Keratinocyte (primary cell): ENCODE results near the gene CDC123.

DNA sequence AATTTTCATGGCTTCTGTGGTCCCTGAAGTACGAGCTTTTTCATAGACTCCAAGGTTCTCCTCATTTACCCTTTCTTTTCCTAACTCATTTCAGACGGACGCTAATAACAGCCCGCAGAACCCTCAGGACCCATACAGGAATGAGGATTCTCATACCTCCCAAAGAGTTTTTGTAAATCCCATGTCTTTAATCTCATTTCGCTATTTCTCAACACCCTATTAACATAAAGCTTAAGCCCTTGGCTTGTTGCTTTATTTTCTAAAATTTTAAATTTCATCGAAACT is 28.8 kb downstream of the CELF2 start:
CAGE:
- cytosol, long polyA minus RNA: no peak
- cytosol, long polyA plus RNA: no peak
- long polyA plus RNA: no peak
- nucleus, long polyA minus RNA: no peak
- nucleus, long polyA plus RNA: no peak

GRCh38 chr10:11070235-11070910 is 52.7 kb downstream of the CELF2 start:
CAGE:
- cytosol, long polyA minus RNA: no peak
- cytosol, long polyA plus RNA: no peak
- long polyA plus RNA: no peak
- nucleus, long polyA minus RNA: no peak
- nucleus, long polyA plus RNA: no peak

CAGE:
- cytosol, long polyA minus RNA: no peak
- cytosol, long polyA plus RNA: no peak
- long polyA plus RNA: no peak
- nucleus, long polyA minus RNA: no peak
- nucleus, long polyA plus RNA: no peak
Measured at GRCh38 chr10:11164668-11165599, 147.3 kb downstream of the CELF2 start.

DNA sequence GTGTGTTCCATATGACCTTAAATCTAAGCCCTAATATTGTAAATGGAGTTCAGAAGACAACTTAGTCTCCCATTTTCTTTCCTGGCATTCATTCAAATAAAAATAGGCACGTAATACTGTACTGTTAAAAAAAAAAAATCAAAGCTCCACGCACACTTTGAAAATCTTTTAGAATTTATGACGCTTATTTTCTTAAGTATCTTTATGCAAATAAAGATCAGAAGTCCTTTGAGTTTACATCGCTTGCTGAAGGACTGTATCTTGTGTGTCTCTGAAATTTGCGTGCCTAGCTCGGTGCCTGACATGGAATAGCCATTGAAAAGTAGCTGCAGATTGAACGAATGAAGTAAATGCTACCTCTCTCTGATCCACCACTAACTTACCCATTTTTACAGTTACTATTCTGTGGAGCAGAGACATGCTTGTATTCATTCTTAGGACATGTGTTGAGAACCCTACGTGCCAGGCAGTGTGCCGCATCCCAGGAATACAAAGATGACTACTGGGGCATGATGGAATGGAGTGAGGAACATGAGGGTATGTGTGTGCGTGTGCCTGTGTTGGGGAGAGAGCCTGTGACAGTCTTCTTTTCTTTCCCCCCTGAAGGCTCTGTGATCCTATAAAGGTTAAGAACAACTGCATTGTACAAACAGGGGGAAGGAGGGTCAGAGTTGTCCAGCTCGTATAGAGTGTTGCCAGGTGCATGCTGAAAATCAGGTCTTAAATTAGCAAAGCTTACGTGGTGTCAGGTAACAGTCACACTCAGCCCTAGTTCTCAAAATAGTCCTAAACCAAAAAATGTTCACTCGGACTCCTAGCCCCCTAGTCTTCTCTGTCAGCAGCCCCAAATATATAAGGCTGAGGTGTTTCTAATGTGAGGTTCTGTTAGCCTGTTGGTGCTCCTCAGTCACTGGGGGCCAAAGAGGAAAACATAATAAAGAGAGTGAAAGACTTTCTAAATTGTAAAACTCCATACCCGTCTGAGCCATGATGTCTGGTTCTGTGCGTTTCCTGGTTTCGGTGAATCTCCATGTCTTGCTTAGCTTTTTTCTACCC is 161.8 kb downstream of the CELF2 start:
CAGE:
- cytosol, long polyA minus RNA: no peak
- cytosol, long polyA plus RNA: no peak
- long polyA plus RNA: no peak
- nucleus, long polyA minus RNA: no peak
- nucleus, long polyA plus RNA: no peak

GRCh38 chr10:11193687-11194083 is 176.0 kb downstream of the CELF2 start:
CAGE:
- cytosol, long polyA minus RNA: no peak
- cytosol, long polyA plus RNA: no peak
- long polyA plus RNA: no peak
- nucleus, long polyA minus RNA: no peak
- nucleus, long polyA plus RNA: no peak

DNA sequence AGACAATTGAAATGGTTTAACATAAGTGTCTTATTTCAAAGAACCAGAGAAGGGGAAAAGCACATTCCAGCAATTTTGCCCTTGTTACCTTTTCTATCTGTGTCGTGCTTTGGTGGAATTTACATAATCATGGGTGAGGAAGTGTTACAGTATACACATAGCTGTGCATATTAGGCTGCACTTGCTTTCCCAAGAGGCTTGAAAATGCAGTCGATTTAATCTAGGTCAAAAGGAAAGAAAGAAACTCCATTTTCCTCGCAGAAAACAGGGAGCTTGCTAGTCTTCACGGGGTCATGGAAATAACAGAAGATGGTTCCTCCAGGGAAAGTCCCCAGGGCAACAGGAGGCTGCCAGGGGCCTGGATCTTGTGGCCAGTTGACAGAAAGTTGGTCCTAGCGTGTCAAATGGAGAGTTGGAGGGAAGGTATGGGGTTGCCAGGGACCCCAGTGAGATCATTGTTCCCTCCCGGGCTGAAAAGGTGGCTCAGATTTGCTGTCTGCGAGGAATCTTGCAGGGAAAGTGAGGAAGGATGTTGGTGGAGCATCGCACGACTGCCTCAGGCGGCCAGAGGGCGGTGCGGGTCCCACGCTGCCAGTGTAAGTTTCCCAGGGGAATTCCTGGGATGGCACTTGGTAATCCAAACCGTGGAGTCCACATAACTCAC is 189.5 kb downstream of the CELF2 start:
CAGE:
- cytosol, long polyA minus RNA: no peak
- cytosol, long polyA plus RNA: no peak
- long polyA plus RNA: no peak
- nucleus, long polyA minus RNA: no peak
- nucleus, long polyA plus RNA: no peak

DNA sequence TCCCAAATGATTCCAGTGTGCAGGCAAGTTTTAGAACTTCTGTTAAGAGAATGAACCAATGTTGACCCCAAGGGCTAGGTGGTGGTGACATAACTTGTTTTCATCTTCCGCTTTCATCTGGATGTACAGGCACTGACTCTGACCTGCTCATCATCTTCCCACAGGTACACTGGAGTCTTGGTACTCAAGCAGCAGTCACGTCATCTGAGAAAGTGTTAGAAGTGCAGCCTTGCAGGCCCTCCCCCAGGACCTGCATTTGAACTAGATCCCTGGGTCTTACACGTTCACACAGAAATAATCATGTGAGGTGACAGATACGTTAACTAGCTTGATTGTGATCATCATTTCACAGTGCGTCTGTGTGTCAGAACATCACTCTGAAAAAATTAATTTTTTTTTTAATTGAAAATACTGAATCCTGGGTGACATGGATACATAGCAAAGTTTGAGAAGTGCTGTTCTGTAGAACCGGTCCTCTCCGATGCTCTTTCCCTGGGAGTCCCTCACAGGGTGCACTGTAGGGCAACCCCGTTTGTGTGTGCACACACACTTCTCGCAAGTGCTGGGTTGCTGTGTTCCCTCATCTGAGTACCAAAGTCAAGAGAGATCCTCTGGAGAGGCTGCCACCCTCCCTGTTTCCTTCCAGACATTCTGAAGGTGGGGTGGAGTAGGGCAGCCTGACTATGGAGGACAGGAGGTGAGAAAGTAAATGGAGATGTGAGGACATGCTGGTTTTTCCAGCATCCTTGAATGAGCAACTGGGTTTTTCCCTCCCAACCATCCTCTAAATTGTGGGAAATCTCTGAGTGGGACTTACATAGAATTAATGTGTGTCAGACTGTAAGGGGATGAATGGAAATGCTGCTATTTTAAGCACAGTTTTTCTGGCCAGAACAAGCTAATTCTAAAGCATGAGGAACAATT is 212.5 kb downstream of the CELF2 start:
CAGE:
- cytosol, long polyA minus RNA: no peak
- cytosol, long polyA plus RNA: no peak
- long polyA plus RNA: no peak
- nucleus, long polyA minus RNA: no peak
- nucleus, long polyA plus RNA: no peak

DNA sequence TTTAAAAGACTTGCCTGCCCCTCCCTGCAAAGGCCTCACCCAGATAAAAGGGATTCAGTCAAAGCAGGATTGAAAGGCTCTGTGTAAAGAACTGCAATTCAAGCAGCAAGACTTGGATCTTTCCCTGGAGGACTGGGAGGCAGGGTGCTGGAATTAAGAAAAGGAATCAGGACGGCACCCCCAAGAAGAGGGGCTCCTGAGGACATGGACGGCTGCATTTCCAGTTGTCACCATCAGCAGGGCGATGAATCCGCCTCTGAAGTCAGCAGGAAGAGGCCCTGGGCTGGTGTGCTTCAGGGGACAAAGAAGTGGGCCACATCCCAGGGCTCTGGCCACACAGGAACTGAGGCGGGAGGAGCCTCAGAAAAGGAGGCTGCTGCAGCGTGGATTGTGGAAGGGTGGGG is 209.7 kb downstream of the USP6NL start:
CAGE:
- cytosol, long polyA minus RNA: no peak
- cytosol, long polyA plus RNA: no peak
- long polyA plus RNA: no peak
- nucleus, long polyA minus RNA: no peak
- nucleus, long polyA plus RNA: no peak

GRCh38 chr10:11546969-11547666 is 64.3 kb downstream of the USP6NL start:
CAGE:
- cytosol, long polyA minus RNA: no peak
- cytosol, long polyA plus RNA: no peak
- long polyA plus RNA: no peak
- nucleus, long polyA minus RNA: no peak
- nucleus, long polyA plus RNA: no peak

DNA sequence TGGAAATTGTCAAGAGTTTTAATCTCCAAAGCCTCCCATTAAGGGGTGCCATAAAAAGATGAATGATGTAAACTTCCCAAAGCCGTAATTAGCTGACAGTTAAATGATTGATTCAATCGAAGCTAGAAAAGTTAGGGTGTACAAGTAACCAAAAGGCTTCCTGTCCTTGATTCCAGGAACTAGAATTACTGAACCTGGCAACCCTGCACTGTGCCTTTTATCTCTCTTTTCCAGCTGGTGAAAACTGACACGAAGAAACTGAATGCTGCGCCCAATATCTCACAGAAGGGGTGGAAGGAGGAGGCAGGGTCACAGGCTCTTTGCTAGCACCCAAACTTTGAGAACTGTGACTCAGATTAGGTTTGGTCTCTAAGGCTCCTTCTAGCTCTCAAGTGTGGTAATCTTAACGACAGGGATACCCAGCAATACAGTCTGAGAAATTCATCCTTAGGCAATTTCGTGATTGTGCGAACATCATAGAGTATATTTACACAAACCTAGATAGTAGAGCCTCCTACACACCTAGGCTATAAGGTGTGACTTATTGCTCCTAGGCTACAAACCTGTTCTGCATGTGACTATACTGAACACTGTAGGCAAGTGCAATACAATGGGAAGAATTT is 1.0 kb upstream of the USP6NL start:
CAGE:
- cytosol, long polyA minus RNA: no peak
- cytosol, long polyA plus RNA: no peak
- long polyA plus RNA: no peak
- nucleus, long polyA minus RNA: no peak
- nucleus, long polyA plus RNA: no peak

GRCh38 chr10:11625078-11625465 is 13.6 kb upstream of the USP6NL start:
CAGE:
- cytosol, long polyA minus RNA: no peak
- cytosol, long polyA plus RNA: no peak
- long polyA plus RNA: no peak
- nucleus, long polyA minus RNA: no peak
- nucleus, long polyA plus RNA: no peak

DNA sequence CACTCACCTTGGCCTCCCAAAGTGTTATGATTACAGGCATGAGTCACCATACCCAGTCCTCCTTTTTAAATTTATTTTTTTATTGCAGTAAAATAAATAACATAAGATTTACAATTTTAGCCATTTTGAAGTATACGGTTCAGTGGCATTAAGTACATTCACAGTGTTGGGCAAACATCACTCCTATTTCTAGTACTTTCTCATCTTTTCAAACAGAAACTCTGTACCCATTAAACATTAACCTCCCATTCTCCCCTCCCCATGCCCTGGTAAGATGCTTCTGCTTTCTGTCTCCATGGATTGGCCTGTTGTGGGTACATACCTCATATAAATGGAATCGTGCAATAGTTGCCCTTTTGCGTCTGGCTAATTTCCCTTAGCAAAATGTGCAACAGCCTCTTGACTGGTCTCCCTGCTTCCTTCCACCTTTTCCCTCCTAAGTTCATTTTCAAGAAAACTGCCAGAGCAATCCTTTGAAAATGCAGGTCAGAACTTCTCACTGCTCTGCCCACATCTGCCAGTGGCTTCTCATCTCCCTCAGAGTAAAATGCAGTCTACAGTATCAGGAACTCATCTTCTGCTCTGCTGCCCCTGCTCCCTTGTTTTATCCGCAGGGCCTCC is 44.5 kb upstream of the ECHDC3 start:
CAGE:
- cytosol, long polyA minus RNA: no peak
- cytosol, long polyA plus RNA: no peak
- long polyA plus RNA: no peak
- nucleus, long polyA minus RNA: no peak
- nucleus, long polyA plus RNA: no peak

GRCh38 chr10:11823812-11824137 is 619 bp downstream of the PROSER2 start:
CAGE:
- cytosol, long polyA minus RNA: no peak
- cytosol, long polyA plus RNA: no peak
- long polyA plus RNA: no peak
- nucleus, long polyA minus RNA: no peak
- nucleus, long polyA plus RNA: no peak

GRCh38 chr10:11869765-11870930 is 47.0 kb downstream of the PROSER2 start:
CAGE:
- cytosol, long polyA minus RNA: no peak
- cytosol, long polyA plus RNA: no peak
- long polyA plus RNA: no peak
- nucleus, long polyA minus RNA: no peak
- nucleus, long polyA plus RNA: no peak

DNA sequence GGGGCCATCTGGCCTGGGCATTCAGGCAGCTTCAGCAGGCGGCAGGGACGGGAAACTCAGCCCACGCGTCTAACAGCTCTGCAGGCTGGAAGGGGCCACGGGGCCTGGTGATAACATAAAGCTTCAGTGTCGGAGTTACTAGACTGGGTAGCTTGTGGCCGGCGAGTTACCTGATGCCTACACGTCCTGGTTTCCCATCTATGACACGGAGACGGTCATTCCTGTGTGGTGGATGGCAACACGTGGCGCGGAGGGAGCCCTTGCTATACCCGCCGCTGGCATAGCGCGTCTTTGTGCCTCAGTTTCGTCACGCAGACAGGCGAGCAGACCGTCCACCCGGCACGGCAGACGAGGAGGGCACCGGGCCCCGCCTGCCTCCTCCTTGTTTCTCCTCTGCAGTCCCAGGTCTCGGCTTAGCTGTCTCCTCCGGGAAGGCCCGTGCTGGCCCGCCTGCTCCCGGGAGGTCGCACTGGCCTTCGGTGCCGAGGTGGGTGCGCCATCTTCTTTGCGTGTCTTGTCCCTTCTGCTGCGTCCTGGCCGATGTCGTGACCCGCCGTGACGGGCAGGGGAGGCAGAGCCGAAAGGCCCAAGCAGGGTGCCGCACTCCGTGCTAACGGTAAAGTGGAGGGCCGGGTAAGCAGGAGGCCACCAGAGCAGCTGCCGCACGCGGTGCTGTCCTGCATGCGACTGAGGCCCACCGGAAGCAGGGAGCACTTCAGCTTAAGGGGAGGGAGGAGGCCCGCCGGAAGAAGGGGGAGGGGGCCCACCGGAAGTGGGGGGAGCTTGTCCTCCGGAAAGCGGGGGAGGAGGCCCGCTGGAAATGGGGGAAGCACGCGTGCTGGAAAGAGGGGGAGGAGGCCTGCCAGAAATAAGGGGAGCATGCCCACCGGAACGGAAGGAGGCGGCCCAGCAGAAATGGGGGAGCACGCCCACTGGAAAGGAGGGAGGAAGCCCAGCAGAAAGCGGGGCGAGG is 71.1 kb downstream of the PROSER2 start:
CAGE:
- cytosol, long polyA minus RNA: no peak
- cytosol, long polyA plus RNA: no peak
- long polyA plus RNA: no peak
- nucleus, long polyA minus RNA: no peak
- nucleus, long polyA plus RNA: no peak

CAGE:
- cytosol, long polyA minus RNA: no peak
- cytosol, long polyA plus RNA: no peak
- long polyA plus RNA: no peak
- nucleus, long polyA minus RNA: no peak
- nucleus, long polyA plus RNA: no peak
Measured at GRCh38 chr10:11901404-11902113, 78.4 kb downstream of the PROSER2 start.

GRCh38 chr10:12028852-12029335 is 13.7 kb downstream of the UPF2 start:
CAGE:
- cytosol, long polyA minus RNA: no peak
- cytosol, long polyA plus RNA: no peak
- long polyA plus RNA: no peak
- nucleus, long polyA minus RNA: no peak
- nucleus, long polyA plus RNA: no peak

CAGE:
- cytosol, long polyA minus RNA: start-site peak on the plus strand at chr10:12196187-12196241, 306 reads
- cytosol, long polyA plus RNA: start-site peak on the plus strand at chr10:12196180-12196237, 1,928 and 656 reads in 2 replicates
- long polyA plus RNA: start-site peak on the plus strand at chr10:12196187-12196237, 4,616 and 3,111 reads in 2 replicates
- nucleus, long polyA minus RNA: start-site peak on the plus strand at chr10:12196187-12196212, 207 reads
- nucleus, long polyA plus RNA: start-site peak on the minus strand at chr10:12196078-12196161, 77 and 100 reads in 2 replicates; start-site peak on the plus strand at chr10:12196175-12196237, 994 and 1,541 reads in 2 replicates
Measured at GRCh38 chr10:12196031-12196911, at the start of gene CDC123. TSS of gene CDC123 (plus strand) at chr10:12196188.

DNA sequence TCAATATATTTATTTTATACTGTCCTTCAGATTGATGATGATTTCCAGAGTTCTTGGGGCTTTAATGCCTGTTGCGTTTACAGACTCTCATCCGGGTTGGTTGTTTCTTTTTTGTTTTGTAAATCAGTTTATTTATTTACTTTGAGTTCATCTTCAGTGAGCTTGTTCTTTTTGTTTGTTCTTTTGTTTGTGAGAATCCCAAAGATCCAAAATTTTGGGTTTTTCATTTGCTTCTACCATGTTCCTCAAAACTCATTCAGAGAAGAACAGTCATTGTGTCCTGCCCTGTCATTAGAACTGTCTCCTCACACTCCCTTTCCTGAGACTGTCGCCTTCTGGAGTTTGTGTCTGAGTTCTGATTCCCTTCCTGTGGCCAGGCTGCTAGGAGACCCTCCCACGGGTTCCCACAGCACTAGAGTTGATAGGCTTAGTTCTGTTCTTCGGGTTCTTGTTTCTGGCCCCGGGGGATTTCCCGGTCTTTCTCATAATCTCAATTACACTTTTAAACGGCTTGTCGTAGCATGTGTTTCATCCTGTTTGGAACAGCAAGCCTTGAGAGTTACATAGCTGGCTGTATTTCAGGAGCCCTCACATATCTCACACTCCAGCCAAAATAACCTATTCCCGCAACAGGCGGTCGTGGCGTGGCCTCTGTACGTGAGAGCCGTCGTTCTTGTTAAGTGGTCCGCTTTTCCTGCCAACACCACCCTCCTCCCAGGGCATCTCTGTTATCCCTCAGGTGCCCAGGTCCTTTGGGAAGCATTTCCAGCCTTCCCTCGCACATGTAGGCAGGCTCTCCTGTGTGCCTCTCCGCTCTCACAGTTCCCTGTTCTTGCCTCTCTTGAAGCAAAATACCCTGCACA is 45.8 kb downstream of the CDC123 start:
CAGE:
- cytosol, long polyA minus RNA: no peak
- cytosol, long polyA plus RNA: no peak
- long polyA plus RNA: no peak
- nucleus, long polyA minus RNA: no peak
- nucleus, long polyA plus RNA: no peak

DNA sequence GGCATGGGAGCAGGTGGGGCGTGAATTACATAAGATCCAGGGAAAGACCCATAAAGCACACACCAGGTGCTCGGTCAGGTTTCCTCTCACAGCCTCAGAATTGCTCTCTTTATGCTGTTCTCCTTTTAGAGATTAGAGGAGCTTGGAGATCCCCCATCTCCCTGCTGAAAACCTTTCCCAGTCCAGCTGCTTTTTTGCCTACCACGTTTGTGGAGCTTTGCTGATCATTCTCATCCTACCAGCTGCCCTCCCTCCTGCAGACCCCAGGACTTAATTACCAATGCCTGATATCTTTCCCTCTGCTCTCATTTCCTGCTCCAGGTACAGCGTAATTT is 83.7 kb downstream of the CAMK1D start:
CAGE:
- cytosol, long polyA minus RNA: no peak
- cytosol, long polyA plus RNA: no peak
- long polyA plus RNA: no peak
- nucleus, long polyA minus RNA: no peak
- nucleus, long polyA plus RNA: no peak